Brain (tissue), 1 donor: ENCODE measurements around the gene CCNI.

GRCh38 chr4:75643707-75644735, 13.7 kb upstream of the CDKL2 start:
- RRBS: no CpG with 5 or more reads among the region's 8 CpGs

GRCh38 chr4:75886256-75886763, 15.9 kb downstream of the PPEF2 start:
- RRBS: 41% methylated on average over 7 of the region's 24 CpGs

GRCh38 chr4:76160672-76161320, 12.6 kb upstream of the NUP54 start:
- RRBS: no CpG with 5 or more reads among the region's 6 CpGs

DNA sequence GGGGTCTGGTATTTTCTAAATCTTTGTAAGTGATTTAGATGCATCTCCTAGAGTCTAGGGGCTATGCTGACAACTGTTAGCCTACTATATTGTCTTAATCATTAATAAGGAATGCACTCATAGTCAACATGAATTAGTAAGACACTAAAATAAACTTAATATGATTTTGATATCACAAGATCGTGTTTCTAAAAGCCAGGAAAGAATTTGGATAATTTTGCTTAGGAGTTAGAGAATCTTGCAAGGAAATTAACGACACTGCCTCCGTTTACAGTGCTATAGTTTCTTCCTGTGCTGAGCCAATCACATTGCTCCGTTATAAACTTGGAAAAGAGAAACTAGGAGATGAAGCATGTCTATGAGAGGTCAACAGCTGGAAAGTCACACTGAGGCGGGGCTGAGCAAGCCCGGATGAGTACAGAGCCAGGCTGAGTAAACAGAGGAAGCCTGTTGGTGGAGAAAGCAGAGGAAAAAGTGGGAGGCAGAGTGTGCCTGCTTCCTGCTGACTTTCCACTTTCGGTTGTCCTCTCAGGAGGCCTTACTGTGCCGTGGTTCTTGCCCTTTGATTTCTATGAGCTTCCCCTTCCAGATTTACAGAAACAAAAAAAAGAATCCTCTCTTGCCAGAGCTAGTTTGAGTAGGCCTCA, 5.4 kb downstream of the SCARB2 start:
- RRBS: no CpG with 5 or more reads among the region's 8 CpGs

GRCh38 chr4:76214388-76214734, 737 bp upstream of the SCARB2 start:
- RRBS: no CpG with 5 or more reads among the region's 6 CpGs

GRCh38 chr4:76235930-76236098, 15.7 kb upstream of the FAM47E start:
- RRBS: no CpG with 5 or more reads among the region's 1 CpG

- RRBS: no CpG with 5 or more reads among the region's 5 CpGs
These were observed 24.1 kb downstream of the FAM47E start for GRCh38 chr4:76275368-76276241.

DNA sequence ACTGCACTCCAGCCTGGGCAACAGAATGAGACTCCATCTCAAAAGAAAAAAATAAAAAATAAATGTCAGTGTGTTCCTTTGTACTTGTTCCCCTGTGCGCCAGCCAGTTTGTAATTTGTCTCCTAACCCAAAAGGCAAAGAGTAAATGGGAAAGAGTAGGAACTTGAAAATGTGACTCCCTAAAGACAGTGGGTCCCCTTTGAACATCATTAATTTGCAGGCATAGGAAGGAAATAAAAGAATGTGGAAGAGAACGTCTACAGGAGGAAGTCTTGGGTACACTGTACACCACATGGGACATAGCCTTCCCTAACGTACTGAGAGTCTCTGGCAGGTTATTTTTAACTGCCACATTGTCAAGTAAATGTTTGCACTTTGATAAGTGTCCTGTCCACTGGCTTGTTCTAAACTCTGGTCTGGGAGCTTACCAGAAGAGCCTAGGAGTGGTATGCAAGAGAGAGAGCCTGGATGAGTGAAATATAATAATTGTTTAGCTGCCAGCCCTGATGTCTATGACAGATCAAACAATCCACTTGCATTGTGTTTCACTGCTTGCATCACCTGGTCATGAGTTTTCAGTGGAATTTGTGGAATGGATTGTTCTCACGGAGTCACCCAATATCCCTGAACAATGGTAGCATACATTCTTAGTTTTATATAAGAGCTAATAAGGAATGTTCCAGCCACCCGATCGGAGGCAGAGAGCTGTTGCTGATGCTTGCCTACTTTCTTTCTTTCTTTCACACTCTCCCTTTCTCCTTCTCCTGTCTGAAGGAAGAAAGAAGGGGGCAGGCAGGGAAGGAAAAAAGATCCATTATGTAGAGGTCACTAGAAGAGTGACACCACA, 91.5 kb downstream of the SHROOM3 start:
- RRBS: no CpG with 5 or more reads among the region's 6 CpGs

GRCh38 chr4:76601768-76602173, 166.7 kb downstream of the SHROOM3 start:
- RRBS: no CpG with 5 or more reads among the region's 4 CpGs

DNA sequence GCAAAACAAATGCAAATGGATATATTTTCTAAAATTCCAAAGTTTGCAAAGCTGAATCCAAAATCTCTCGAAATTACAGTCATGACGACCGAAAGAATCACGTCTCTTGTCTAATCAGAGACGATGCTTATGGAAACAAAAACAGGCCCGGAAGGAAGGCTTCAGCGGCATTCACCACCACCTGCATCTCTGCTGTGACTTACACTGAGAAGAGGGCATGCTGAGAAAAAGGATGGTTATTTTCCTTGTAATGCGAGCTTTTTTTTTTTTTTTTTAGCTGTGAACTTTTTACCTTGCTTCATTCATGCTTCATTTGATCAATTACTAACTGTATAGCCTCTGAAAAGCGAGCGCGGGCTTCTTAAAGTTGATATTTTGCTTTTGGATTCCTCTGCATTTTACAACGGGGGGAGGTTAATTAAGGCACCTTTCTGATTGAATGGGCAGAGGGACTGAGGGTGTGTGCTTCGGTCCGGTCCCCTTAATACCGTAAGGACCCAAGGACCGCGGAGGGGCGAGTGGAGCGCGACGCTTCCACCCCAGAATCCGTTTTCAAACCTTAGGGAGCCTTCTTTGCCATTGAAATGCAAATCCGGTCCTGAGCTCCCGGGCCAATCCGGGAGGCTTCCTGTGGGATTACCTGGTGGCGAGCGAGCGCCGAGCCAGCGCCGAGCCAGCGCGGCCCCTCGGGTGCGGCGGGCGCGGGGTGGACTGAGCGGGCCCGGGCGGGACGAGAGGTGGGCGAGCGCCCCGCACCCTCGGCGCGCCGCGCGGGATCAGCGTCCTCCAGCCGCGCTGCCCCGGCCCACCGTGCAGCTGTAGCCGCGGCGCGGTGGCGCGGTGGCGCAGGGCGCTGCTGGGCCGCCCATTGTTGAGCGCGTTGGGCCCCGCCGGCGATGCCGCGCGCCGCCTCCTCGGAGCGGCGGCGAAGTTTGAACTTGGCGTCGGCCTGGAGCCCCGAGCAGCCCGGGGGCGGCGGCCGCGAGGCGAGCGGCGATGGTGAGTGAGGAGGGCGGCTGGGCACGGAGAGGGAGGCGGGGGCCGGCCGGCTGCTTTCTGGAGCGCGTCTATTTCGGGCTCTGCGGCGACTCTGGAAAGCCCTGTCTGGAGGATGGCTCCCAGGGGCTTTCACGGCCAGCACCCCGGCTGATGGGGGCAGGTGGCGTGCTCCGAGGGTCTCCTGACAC, 208.8 kb downstream of the SOWAHB start:
- RRBS: 1% methylated on average over 56 of the region's 103 CpGs

GRCh38 chr4:76733322-76733799, 164.6 kb downstream of the SOWAHB start:
- RRBS: no CpG with 5 or more reads among the region's 3 CpGs

DNA sequence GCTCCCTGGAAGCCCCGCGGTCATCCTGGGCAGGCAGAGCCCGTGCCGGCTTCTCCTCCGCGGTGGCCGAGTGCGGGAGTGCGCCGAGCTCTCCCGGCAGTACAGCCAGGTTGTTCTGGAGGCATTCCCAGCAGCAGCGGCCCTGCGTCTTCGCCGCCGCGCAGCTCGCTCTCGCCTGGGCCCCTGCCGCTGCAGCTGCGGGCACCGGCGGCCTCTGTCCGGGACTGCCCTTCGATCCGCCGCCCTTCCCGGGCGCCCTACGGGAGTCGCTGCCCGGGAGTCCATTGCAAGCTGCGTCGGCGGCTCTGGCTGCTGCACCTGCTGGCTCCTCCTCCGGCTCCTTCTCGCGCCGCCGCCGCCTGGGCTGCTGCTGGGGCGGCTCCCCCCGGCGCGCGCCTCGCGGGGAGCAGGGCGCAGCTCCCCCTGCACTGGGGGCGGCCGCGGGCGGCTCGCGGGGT, 786 bp downstream of the SOWAHB start:
- RRBS: 2% methylated on average over 27 of the region's 55 CpGs

DNA sequence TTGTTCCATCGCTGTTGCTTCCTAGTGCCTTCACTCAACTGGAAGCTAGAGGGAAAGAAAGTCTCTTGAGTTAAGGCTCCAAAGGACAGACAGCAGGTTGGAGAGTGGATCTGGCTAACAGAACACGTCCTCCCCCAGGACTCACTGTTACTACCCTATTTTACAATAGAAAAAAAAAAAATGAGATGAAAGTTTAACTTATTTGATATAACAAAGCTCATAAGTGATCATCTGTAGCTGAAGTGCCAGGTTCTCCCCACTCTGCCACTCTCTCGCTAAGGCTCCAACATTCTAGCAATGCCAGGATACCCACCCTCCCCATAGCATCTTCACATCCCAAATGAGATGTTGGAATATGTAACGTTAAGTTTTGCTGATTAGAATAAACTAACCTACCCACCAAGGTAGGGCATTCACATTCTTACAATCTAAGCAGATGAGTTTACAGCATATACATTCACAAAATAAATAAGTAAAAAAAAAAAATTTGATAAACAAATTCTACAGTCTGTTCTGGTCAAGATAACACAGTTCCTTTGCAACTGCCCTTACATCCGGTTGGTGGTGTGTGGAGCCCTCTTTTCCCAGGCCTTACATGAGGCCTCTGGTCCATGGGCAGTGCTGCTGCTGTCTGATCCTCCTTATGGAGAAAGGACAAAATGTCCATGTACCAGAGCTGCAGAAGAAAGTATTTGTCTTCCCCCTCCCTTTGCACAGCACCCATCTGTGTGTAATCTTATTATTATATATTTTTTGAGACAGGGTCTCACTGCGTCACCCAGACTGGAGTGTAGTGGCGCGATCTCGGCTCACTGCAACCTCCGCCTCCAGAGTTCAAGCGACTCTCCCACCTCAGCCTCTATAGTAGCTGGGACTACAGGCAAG, 2.3 kb upstream of the SEPTIN11 start:
- RRBS: no CpG with 5 or more reads among the region's 11 CpGs

DNA sequence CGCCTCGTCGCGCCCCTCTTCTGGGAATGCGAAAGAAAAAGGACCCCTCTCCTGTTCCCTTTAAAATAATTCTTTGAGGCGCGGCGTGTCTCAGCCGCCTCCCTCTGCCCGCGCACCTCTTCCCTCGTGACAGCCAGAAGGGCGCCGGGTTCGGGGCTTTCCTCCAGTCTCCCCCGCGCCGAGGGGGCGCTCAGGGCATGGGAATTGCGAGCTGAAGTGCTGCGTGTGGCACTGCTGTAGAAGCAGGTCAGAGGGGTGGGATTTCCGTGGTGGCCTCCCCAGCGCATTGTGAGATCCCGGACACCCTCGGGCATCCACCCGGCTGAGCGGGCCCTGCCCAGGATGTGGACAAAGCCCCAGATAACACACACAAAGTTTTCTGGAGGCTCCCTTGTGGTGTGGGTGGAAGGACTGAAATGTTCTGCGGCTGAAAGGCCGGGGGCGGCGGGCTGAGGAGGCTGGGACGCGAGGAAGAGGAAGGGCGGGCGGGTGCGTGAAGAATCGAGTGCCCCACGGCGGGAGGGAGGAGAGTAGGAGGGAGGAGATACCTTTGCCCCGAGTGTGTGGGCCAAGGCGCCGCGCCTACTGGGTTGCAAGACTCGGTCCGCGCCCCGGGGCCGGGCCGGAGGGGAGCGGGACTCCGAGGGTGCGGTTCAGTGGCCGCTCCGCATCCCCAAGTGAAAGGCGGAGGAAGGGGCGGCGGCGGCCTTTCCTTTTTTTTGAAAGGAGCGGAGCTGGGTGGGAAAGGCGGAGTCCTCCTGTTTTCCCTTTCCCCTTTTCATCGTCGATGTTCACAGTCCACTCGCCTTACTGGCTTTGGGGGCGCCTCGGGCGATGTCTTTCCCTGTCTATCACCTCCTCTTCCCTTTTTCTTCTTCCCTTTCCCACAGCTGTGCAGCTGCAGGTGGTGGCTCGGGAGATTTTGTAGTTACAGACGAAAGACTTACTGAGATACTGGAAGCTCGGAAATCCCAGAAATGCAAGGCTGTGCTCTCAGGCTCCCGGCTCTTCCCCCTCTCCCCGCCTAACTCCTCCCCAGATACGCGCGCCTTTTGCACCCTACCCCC, 917 bp downstream of the SEPTIN11 start:
- RRBS: no CpG with 5 or more reads among the region's 74 CpGs

GRCh38 chr4:77058228-77058687, 17.5 kb downstream of the CCNI start:
- RRBS: no CpG with 5 or more reads among the region's 1 CpG

DNA sequence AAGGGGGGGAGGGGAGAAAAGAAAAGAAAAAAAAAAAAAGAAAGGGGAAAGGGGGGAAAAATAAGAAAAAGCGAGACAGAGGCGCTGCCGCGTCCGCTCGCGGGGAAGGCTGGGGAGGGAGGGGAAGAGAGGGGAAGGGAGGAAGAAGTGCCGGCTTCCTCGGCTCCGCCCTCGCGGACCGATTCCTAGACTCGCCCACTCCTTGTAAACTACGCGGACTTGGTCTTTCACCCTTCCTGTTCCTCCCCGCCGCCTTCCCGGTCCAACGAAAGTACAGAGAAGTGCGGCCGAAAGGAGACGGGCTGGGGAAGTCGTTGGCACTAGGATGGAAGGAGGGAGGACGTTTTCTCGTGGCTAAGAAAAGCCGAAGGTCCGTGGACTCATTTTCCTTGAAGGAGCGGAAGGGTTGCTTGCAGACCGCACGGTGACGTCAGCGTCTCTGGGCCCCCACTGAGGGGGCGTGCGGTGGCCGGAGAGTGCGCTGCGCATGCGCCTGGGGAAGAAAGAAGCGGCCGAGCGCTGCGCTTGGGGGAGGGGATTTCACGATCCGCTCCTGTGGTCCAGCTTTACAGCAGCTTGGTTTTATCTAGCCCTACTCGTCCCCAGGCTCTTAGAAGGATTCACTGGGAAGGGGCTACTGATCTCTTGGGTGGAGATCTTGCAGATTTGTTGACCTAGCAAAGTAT, at the start of gene CCNI:
Gene CCNI (minus strand): TSS at position 121 of the 686 bp plus-strand sequence.
- RRBS: 1% methylated on average over 9 of the region's 46 CpGs

GRCh38 chr4:77135333-77135556, 21.8 kb upstream of the CCNG2 start:
- RRBS: no CpG with 5 or more reads among the region's 4 CpGs

- RRBS: no CpG with 5 or more reads among the region's 4 CpGs
These were observed 39.5 kb upstream of the CXCL13 start for GRCh38 chr4:77565940-77566620.

DNA sequence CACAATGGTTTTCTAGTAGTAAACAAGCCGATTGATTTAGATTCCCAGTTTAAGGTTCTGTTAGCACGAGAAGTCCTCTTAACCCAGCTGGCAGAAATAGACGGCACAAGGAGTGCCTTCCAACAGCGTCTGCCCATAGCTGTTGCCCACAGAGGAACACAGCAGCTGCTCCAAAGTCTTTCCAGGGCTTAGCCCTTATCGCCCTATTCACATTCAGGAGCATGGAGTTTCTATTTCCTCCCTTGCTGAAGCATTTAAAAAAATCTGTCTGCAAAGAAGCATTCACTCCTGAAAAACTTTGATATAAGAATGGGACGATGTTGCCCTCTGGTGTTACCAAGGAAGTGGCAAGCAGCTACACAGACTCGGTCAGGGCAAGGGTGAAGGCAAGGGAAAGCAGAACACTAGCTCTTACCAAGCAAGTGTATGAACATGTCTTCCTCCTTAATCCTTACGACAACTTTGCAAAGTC, 92.6 kb downstream of the CXCL13 start:
- RRBS: no CpG with 5 or more reads among the region's 8 CpGs